Metastatic Breast Carcinoma in the Ovary (tissue), 3 donors: ENCODE measurements around a stretch of chr10.

GRCh38 chr10:30026911-30028258 is 32.0 kb downstream of the JCAD start:
- PRO-cap, 3 experiments = no peak in any of the 3 experiments

GRCh38 chr10:30056975-30057833 is 2.2 kb downstream of the JCAD start:
- PRO-cap, 3 experiments = no peak in any of the 3 experiments

- PRO-cap, 3 experiments = no peak in any of the 3 experiments
Observed at GRCh38 chr10:30115393-30115703, 56.0 kb upstream of the JCAD start.

DNA sequence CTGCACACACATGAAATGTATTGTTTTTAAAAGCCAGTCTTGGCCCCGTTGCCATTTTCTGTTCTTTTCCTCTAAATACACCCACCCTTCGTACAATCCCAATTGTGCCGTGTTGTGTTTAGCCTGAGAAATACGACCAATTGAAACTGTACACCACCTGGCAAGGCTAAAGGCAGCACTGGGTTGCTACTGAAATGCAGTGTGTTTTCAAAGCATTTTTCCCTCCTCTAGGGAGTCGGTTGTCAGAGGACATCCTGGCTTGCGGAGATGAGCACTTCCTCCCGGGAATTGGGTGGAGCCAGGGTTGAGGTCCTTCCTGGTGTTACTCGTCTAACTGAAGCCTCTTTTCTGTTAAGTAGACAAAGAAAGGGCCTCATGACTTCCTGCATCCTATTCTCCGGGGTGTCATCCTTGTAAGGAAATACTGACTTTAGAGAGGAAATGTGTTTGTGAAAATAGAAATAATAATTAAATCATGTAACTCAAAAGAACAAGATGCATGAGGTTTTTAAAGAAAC is 133.5 kb downstream of the MTPAP start:
- PRO-cap, 3 experiments = no peak in any of the 3 experiments

- PRO-cap, 3 experiments = no peak in any of the 3 experiments
Observed at GRCh38 chr10:30341389-30341815, 7.7 kb downstream of the MTPAP start.

- PRO-cap, 3 experiments = no peak in any of the 3 experiments
Observed at GRCh38 chr10:30453635-30454193, 19.7 kb downstream of the MAP3K8 start.

GRCh38 chr10:30488168-30488732 is 54.3 kb downstream of the MAP3K8 start:
- PRO-cap, 3 experiments = no peak in any of the 3 experiments

- PRO-cap, 3 experiments = no peak in any of the 3 experiments
Observed at GRCh38 chr10:30532654-30533158, 96.8 kb downstream of the LYZL2 start.

DNA sequence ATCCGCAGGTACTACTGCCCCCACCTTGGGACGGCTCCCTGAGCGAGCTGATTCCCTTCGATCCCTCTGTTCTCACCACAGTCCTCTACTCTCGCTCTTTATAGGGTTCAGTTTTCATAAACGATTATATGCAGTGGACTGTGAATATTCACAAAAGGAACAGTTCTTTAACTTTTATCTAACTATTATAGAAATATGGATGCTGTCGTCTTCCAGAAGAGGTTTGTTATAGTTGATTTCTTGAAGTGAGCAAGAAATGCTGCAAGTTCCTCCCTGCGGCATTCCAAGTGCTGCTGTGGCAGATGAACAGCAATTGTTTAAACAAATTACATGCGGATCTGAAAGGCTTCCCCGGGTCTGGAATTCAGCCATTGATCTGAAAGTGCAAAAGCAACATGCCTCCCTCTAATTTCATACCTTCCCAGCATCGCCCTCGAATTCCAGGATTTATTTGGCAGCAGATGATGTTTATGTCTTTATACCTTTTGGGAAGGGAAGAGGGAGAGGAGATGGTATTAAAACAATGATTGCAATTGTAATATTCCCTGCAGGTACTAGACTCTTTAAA is 70.8 kb upstream of the LYZL2 start:
- PRO-cap, 3 experiments = no peak in any of the 3 experiments

DNA sequence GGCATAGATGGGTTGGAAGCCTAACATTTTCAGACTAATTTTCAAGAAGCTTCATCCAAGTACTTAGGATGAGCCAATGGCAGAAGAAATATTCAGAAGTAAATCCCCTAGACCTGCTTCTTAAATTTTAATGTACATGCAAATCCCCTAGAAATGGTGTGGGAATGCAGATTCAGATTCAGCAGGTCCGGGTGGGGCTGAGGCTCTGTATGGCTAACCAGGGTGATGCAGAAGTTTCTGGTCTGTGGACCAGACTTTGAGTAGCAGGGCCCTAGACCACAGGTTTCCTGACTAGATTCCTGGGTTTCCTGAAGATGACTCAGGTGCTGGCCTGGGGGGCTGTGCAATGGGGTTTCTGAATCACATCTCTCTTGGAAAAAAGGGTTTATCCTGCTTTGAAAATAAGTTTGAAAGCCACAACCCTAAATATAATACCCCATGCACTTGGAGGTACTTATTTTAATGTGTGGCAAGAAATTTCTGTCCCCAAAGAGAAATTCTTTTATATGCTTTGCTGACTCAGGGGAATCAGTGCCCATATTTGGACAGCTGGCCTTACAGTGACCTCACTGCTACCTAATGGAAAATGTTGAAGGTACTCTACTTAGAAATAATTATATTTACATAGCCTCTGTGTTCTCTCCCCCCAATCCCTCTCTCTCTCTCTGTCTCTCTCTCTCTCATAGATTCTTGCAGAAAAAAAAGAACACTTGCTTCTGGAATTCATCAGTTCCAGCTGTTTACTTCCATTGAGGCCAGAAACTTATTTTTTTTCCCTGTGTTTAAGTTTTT is 184.3 kb upstream of the LYZL2 start:
- PRO-cap, 3 experiments = no peak in any of the 3 experiments

DNA sequence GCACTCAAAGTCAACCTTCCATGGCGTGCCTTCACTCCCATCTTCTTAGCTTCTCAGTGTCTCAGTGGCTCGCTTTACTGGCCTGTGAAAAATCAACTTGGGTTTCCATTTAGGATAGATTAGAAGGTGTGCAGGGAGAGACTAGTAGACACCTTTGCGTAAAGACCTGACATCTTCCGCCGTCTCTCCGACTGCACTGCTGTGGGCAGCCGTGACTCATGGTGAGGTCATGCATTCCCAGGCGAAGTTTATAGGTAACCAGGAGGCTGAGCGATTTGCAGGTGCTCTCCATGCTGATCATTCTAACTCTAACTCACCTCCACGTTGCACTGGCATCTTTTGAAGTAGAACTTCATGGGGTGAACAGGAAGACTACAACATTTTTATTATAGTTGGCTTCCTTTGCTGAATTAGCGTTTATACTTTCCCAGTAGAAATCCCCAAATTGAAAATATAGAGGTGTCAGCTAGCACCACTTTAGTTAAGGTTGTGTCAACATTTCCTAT is 68.0 kb upstream of the ZNF438 start:
- PRO-cap, 3 experiments = peak in 1 of 3 experiments; most common minus-strand start position 315 of the sequence (in 1)

- PRO-cap, 3 experiments = peak in 2 of 3 experiments; most common plus-strand start chr10:31134929 (in 2)
Observed at GRCh38 chr10:31134897-31135114, 103.1 kb upstream of the ZNF438 start.

- PRO-cap, 3 experiments = peak in 3 of 3 experiments; most common plus-strand start chr10:31320480 (in 1); most common minus-strand start chr10:31320397 (in 3)
Observed at GRCh38 chr10:31320171-31321128, 1.4 kb downstream of the ZEB1 start.

- PRO-cap, 3 experiments = peak in 1 of 3 experiments; most common plus-strand start chr10:31698103 (in 1); most common minus-strand start chr10:31697939 (in 1)
Observed at GRCh38 chr10:31697580-31698555, 230.8 kb downstream of the ARHGAP12 start.

- PRO-cap, 3 experiments = peak in 1 of 3 experiments; most common plus-strand start chr10:31700563 (in 1)
Observed at GRCh38 chr10:31700061-31700684, 228.5 kb downstream of the ARHGAP12 start.

DNA sequence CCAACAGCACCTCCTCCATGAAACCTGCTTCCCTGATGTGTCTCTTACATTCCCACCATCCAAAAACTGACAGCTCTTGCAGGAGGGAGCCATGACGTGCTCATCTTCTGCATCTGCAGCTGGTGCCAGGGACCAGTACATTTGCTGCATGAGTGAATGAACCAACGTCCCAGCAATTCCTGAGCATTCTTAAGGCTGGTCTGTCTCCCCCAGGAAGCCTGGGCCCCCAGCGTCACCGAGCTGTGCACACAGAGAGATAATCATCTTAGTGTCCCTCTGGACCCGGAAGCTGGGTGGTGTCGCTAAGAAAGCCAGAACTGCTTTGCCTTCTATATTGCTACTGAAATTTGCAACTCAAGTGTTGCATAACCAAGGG is 221.8 kb downstream of the ARHGAP12 start:
- PRO-cap, 3 experiments = no peak in any of the 3 experiments

DNA sequence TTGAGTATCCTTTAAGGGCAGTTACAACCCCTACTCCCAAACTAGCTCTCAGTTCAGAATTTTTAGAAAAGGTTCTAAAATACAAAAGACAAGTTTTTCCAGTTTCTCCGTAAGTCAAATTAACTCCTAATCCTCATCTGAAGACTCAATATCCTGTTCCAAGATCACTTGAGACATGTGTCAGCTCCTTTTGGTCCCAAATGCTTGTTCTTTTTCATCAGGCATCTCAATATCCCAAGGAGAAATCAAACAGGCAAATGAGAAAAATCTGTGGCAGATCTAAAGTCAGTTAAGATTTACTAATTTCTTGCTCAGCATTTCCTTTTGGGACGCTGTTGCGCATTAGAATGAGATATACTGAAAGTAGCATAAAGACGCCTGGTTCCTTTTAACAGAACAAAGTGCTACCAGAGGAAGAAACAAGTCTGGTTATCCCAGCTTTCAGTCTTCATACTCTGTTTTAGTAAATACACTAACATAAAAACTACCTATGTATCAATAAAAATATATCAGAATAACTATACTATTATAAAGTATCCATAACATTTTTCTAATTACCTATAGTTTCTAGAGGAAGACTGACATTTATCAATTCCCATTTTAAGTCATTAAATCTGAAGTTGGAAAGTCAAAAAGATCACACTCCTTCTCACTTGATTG is 51.7 kb downstream of the ARHGAP12 start:
- PRO-cap, 3 experiments = no peak in any of the 3 experiments

DNA sequence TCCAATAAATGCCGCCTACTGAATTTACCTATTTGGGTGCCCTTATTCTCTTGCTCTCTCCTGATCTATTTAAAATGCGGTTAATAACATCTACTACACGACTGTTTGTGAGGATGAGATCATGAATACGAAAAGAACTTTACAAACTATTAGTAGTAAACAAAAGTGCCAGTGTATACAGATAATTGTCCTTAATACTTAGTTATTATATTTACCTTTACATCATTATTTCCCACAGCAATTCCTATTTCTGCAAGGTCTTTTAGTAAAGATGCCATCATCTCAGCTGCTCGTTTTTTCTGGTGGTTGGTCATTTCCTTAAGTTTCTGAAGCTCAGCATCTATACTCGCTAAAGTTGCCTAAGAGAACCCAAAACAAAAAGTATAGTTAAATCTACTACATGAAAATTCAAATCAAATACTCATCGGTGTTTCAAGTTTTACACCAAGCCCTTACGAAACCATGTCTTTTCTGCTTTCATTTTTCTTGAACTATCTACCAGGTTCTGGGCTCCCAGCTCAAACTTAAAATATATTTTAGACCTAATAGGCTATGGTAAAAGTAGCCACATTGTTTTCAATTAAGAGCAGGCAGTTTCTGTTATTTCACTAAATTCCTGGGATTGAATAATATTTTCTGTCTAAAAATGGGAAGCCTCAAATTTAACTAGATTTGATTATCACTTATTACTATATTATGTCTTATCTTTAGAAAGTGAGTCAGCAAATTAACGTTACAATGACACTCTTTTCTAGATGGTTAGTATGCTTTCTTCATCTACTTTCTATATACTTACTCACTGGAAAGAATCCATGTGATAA is 27.8 kb downstream of the KIF5B start:
- PRO-cap, 3 experiments = no peak in any of the 3 experiments

DNA sequence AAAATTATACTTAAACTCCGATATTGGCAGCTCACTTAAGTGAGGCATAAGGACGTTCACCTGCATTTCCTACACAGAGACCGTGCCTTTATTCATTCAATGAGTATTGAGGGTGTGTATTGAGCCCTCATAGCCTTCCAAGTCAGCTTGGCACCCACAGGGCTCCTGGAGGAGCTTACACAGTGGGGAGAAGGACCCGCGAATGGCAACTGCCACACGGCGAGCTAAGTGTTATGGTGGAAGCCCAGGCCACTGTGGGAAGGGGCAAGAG is 1.6 kb upstream of the EPC1 start:
- PRO-cap, 3 experiments = no peak in any of the 3 experiments

GRCh38 chr10:32893883-32894364 is 64.1 kb downstream of the ITGB1 start:
- PRO-cap, 3 experiments = no peak in any of the 3 experiments